ENCODE results near the gene TOLLIP.

- PRO-cap, result no peak
Measured at GRCh38 chr11:919037-919707, 6.5 kb upstream of the AP2A2 start.

GRCh38 chr11:975842-976256 lies 50.2 kb downstream of the AP2A2 start:
- PRO-cap, result no peak

DNA sequence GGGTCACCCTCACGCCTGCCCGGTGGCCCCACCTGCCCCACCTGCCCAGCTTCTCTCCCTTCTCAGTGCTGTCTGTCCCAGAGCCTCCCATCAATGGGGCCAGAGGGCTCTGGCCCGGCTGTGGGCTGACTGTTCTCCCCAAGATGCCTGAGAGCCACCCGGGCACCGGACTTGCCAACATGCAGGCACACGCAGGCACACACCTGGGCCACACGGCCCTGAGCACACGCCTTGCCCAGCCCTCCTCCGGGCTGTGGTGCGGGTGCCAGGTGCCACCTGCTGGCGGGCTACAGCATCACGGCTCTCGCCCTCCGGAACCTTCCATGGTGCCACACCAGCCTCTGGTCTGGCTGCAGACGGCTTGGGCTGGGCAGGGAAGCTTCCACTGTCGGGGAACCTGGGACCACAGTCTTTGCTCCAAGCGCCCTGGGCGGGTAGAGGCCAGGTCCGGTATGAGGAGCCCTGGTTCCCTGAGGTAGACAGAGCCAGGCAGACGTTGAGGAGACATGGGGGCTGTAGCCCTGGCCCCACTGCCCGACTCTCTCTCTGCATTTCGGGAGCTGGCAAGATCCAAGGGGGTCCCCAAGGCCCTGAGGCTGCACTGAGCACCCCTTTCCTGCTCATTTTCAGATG lies 14.6 kb upstream of the MUC6 start:
- PRO-cap, result no peak

DNA sequence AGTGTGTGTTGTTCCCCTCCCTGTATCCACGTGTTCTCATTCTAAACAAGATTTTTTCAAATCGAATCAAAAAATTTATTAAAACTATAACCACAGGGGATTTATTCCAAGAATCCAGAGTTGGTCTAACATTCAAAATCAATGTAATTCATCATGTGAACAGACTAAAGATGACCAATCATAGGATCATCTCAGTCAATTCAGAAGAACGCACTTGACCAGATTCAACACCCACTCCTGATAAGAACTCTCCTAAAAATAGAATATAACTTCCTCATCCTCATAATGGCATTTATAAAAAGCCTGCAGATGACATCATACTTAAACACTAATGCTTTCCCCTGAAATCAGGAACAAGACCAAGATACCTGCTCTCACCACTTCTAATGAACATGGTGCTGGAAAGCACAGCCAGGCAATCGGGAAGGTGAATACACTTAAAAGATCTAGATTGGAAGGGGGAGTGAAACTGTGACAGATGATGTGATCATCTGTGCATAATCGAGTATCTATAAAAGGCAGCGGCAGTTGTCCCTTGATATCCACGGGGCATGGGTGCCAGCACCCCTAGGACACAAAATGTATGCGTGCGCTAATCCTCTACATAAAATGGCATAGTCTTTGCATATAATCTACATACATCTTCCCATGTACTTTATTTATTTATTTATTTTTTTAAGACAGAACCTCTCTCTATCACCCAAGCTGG lies 27.7 kb upstream of the MUC6 start:
- PRO-cap, result no peak

GRCh38 chr11:1073122-1073740 lies 36.7 kb upstream of the MUC6 start:
- PRO-cap, result no peak

- PRO-cap, result no peak
Measured at GRCh38 chr11:1108304-1108808, 49.4 kb upstream of the MUC5AC start.

DNA sequence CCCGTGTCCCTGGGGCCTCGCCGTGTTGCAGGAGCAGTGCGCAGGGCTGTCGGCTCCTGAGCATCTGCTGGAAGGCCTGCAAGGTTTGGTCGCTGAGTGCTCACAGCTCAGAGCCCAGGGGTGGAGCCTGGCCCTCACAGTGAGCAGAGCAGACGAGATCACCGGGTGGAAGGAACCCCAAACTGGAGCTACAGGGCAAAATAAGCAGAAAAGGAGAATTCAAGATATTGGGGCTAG lies 17.1 kb upstream of the MUC5B start:
- PRO-cap, result no peak

- PRO-cap, result no peak
Measured at GRCh38 chr11:1303165-1303805, 6.1 kb downstream of the TOLLIP start.

DNA sequence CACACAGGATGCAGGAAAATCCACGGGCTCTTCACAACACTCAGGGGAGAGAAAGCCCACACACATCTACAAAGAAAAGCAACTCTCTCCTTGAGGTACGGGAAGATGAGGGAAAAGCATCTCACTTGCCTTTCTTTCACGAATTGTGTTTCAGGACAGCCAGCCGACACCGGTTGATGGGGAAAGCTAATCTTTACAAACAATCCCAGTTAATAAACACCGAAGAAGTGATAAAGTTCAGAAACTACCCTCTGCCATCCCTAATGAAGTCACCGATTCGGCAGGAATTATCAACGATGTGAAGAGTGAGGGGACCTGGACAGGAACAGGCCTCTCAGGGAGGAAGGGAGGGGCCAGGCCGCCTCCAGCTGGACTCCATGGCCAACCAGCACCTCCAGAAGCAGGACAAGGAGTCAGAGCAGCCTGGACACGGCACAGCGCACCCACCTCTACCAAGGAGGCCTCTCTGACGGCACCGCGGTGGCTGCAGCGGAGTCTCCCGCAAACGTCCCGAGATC lies 4.0 kb downstream of the TOLLIP start:
- PRO-cap, result no peak

- PRO-cap, result no peak
Measured at GRCh38 chr11:1307215-1307752, 2.1 kb downstream of the TOLLIP start.

DNA sequence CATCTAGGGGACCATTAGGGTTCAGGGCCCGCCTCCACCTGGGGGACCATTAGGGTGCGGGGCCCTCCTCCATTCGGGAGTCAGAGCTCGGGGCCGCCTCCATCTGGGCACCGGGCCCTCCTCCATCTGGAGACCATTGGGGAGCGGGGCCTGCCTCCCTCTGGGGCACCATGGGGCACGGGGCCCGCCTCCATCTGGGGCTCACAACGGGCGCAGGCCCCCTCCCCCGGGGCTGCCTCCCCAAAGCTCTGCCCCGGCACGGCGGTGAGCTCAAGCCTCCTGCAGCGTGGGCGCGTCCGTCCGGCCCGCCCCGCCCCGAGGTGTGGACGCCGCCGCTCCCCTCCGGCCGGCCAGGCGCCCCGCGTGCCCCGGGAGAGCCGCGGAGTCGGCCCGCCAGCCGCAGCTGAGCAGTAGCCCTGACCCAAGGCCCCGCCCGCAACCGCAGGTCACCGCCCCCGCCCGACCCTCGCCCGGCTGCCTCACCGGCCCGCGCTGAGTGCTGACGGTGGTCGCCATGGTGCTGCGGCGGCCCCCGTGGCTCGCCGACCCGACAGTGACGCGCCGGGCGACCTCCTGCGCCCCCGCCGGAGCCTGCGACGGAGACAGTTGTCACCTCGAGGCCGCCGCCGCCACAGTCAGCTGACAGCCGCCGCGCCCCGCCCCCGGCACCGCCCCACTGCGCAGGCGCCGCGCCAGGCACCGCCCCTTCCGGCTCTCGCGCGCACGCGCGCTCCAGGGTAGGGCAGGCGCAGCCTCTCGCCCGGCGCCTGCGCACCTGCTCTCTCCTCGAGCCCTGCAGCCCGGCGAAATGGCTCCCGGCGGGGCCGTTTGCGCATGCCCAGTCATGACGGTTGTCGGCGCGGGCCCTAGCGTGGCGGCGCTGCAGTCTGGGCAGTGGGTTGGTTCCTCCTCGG lies at the start of gene TOLLIP:
Gene TOLLIP, minus strand, starts transcription at position 650 of the 914 bp plus-strand sequence.
- PRO-cap, result bidirectional peak, plus-strand start at position 841 of the sequence, minus-strand start at position 631 of the sequence

DNA sequence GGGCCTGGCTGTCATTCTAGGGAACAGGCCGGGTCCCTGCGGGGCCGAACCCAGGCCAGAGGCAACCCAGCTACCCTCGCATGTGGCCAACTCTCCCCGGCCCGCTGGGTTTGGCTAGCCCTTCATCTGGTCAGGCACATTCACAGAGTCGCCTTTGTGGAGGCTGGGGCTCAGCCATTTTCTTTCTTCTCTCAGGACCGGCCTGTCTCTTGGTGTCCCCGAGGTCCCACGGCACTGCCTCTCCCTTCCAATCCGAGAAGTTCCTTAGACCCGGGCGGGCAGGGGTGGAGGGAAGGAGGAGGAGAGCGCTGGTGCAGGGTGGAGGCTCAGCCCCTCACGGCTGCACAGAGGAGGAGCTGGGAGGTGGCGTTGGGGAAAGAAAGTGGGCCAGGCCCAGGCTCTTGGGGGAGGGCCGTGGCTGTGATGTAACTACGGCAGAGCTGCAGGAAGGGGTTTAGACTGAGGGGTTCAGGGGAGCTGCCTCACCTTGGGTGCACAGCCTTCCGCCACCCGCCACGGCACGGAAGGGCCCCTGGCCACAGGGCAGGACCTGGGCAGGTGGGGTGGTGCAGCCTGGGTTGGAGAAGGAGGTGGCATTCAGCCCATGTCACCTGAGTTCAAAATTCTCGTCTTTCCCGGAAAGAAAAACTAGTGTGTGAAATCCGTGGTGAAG lies 1.5 kb downstream of the BRSK2 start:
- PRO-cap, result no peak

- PRO-cap, result no peak
Measured at GRCh38 chr11:1391908-1392432, 2.2 kb downstream of the BRSK2 start.

DNA sequence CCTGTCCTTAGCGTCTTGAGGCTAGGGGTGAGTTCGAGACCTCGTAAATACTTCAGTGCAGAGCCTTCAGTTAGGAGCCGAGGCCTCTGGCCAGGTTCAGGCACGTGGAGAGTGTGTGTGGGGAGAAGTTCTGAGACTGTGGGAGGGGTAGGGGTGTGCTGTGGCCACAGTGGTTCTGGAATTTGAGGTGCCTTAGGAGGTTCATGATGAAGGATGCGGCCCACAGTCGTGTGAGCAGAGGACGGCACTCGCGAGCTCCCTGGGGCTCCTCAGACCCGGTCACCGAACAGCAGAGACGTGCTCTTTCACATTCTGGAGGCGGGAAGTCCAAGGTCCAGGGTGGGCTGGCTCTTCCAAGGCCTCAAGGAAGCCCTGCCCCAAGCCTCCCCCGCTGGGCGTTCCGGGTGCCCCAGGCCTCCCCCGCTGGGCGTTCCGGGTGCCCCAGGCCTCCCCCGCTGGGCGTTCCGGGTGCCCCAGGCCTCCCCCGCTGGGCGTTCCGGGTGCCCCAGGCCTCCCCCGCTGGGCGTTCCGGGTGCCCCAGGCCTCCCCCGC lies 33.6 kb downstream of the BRSK2 start:
- PRO-cap, result no peak

- PRO-cap, result no peak
Measured at GRCh38 chr11:1520254-1520722, 33.7 kb upstream of the MOB2 start.

- PRO-cap, result no peak
Measured at GRCh38 chr11:1555559-1556308, 16.3 kb downstream of the DUSP8 start.

DNA sequence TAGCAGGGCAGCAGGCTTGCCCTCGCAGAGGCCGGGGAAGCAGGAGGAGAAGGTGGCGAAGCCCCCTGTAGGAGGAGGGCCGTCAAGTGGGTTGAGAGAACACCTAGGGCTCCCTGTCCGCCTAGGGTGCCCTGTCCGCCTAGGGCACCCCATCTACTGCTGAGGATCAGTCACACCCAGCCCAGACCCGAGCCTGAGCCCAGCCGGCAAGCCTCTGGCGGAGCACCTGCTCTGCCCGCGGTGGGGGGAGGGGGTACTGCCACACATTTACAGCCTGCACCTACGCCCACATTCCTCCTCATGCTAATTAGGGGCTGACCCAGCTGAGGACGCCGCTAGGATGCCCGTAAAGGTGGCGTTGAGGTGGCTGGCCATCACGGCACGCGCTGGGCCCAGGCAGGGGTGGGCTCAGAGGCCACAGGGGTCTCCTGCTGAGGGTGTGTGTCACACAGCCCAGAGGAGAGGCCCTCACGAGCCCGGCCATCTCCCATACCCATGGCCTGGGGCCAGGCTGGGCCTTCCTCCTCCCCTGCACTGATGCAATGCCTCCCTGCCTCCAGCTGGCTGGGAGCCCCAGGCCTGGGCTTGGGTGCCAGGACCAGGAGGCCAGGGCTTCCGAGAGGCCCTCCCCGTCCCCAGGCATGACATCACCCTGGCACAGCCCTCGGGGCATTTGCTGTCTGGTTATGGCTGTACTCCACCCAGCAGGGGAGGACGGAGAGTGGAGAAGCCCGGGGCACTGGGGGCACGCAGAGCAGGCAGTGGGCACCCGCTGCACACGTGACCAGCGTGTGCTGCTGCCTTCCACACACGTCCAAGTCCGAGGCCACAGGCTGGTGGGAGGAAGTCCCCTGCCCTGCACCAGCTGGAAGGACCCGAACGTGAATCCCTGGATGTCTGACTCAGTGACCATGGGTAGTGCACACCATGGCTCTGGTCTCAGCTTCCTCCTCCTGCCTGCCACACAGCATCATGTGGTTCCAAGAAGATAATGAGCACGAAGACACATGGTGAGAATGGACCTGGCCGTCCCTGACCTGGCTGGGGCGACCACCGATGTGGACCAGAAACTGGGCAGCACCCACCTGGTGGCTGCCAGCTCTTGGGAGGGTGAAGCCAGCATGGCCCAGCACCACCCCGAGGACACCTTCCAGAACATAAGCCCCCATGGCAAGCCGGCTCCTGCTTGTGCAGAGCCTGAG lies 12.7 kb downstream of the DUSP8 start:
- PRO-cap, result unidirectional peak, minus-strand start at position 228 of the sequence; bidirectional peak, plus-strand start at position 704 of the sequence, minus-strand start at position 491 of the sequence

DNA sequence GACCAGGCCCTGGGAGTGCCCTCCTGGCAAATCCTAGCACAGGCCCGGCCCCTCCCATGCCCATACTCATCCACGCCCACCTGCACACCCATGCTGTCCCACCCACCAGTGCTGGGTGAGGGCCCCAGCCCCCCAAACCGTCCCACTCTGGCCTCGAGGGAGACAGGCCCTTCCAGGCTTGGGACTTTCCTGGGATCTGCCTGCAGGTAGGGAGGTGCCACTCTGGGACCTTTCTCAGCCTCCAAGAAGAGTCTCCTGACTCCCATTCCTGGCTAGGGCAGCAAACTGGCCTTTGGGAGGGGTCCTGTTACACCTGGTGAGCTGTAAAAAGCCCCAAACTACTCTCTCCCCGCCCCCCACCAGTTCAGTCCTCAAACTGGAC lies 10.0 kb downstream of the DUSP8 start:
- PRO-cap, result no peak

DNA sequence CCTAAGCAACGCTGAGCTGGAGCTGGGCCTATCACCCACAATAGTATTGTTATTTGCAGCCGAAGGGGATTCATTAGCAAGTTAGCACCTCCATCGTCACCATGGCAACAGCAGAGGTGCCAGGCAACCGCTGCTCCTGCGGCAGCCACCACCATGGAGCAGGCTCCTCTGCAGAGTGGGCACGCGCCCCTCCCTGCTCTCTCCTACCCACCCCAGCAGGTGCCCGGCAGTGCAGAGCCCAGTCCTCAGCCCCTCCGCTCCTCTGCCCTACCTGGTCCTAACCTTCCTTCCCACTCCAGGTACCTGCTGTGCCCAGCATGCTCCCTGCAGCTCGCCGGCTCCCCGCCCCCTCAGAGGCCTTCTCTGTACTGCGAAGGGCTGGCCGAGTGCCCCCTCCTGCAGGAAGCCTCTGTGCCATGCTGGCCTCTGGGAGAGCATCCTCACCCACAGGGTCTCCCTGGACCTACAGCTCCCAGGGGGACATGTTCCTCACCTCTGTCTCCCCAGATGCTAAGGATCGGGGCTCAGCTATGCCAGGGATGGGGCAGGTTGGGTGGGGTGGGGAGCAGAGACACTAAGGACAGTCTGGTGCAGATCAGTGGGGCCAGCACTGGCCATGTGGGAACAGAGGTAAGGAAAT lies 3.5 kb downstream of the DUSP8 start:
- PRO-cap, result no peak

GRCh38 chr11:1570756-1571368 lies 1.2 kb downstream of the DUSP8 start:
- PRO-cap, result no peak